Neuron (in vitro differentiated cells): ENCODE measurements around a stretch of chr1.

- PRO-cap = no peak
Observed at GRCh38 chr1:119829199-119829611, 17.9 kb upstream of the REG4 start.

DNA sequence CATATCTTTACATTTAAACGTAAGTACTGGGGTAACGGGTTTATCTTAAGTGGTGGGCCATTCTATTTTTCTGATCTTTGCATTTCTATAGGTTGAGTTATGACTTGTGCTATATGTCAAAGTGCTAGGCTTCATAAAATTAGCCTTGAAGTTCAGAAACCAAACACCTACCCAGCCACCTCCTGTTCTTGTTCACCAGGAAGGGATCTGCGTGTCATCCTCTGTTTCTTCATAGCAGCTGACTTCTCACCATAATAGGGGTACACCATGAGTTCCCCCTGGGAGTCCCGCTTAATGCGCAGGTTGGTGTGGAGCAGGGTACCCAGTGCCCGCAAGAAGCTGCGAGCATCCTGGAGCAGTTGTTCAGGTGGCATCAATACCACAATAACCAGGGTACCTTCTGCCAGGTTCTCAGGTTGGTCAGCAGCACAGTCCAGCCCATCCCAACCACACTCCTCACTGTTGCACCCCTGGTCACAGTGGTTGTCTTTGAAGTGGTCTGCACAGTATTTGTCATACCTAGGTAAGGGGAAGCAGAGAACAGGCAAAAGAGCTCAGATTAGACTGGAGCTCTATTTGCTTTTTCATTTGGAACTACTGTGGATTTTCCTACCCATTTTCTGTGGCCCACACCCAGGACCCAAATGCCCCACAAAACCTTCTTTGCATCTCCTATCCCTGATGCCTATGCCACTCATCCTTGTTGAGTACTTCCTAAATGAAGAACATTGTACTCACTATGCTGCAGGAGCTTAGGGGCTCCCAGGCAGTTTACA is 27.3 kb upstream of the ADAM30 start:
- PRO-cap = no peak

DNA sequence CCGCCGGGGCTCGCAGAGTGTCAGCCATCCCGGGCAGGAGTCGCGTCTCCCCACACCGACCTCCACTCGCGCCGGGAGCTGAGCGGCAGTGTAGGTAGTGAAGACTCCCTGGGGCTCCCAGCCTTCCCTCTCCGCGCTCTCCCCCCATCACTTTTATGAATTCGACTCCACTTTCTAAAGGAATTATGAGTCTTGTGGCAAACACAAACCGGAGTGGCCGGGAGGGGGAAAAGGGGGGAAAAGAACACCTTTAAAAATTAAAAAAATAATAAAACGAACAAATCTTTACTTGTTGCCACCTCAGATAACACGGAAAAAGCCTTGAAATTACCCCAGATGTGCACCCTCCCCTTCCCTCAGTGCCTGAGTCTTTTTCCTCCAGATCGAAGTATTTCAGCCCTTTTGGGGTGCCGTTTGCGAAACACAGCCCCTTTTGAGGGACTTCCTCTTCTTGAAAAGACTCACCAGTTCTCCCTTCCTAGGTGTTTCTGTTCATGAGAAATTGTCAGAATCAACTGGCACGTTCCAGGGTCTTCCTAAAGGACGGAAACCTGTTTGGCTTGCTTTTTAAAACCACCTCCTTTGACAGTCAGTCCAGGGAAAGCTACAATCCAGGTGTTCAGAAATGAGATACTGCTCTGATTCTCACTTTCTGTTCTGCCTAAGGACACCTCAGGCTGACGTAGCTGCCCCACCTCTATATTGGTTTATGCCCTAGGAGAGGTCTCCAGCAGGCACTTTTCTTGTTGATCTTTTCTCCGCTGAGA is 72.3 kb upstream of the NBPF8 start:
- PRO-cap = no peak

DNA sequence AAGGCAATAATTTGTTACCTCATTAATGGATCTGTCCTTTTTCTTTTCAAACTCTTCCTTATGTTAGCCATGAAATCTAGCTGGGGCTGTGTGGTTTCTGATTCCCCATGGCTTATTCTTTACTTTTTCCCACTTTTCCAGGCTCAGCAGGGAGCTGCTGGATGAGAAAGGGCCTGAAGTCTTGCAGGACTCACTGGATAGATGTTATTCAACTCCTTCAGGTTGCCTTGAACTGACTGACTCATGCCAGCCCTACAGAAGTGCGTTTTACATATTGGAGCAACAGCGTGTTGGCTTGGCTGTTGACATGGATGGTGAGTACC is 46.2 kb downstream of the NBPF8 start:
- PRO-cap = no peak

DNA sequence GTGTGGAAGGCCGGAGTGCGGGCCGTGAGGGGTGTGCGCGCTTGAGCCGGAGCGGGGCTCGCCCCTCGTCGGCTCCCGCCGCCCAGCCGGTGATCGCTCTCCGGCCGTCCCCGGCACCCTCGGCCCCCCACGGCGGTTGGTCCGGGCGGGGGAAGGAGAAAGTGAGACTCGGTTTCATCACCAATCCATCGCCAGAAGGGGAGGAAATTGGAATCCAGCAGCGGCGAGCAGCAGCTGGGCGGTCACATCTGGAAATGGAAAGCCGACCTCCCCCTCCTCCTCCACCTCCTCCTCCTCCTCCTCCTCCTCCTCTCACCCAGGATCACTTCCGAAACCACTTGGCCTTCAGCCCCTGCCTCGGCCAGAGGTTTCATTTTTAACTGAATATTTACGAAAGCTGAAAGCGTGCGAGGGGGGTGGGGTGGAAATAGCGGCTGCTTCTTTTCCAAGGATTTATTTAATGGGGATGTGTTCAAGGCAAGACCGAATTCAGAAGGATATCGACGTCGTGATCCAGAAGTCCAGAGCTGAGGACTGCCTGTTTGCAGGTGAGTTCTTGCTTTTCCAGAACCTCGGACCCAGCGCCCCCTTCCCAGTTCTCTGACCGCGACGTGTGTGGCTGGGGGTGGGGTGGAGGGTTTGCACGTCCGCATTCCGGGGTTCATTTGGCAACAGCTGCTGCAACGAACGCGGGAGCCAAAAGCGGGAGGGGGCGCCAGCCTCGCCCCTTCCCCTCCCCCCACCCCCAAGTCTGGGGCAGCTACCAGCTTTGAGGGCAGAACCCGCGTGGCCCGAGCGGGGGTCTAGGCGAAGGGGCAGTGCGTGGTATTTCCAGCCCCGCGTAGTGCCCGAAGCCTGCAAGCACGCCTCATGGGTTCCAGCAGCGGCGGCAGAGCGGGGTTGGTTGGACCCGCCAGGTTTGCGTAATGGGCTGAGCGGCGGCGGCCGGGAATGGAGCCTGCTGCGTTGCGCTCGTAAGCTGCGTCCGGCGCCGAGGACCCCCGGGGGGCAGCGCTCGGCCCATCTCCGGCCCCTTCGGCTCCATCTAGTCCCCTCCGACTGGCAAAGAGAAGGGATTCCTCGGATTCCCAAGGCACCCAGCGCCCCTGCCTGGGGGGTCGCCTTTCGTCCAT is 23.7 kb downstream of the PPIAL4A start:
- PRO-cap = no peak

- PRO-cap = no peak
Observed at GRCh38 chr1:121051213-121051920, 132.8 kb downstream of the FAM72B start.

- PRO-cap = no peak
Observed at GRCh38 chr1:121185616-121186181, 924 bp downstream of the SRGAP2C start.

DNA sequence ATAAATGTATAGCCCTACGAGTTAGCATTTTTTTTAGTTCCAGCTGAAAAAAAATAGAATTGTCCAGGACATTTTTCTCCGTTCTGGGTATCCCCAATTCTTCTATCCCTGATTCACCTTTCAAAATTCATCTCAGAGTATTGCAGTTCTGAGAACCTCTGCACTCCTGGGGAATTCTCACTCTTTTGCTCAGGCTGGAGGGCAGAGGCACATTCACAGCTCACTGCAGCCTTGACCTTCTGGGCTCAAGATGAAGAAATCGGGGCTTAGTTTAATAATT is 337.1 kb downstream of the SRGAP2C start:
- PRO-cap = no peak

DNA sequence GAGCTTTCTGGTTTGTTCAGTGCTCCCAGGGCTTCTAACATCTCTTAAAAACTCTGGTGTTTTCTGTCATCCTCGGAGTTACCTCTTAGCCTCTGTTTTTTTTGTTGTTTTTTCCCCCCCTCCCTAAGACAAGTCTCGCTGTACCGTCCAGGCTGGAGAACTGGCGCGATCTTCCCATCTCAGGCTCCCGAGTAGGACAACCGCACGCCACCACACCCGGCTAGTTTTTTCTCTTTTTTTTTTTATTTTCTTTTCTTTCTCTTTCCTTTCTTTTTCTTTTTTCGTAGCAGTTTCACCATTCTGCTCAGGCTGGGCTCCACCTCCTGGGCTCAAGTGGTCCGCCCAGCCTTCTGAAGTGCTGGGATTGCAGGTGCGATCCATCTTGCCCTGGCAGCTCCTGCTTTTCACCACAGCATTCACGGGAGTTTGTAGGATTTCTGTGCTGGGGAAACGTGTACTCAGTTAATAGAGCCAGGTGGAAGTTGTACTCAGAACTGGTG is 39.6 kb upstream of the PPIAL4E start:
- PRO-cap = no peak

DNA sequence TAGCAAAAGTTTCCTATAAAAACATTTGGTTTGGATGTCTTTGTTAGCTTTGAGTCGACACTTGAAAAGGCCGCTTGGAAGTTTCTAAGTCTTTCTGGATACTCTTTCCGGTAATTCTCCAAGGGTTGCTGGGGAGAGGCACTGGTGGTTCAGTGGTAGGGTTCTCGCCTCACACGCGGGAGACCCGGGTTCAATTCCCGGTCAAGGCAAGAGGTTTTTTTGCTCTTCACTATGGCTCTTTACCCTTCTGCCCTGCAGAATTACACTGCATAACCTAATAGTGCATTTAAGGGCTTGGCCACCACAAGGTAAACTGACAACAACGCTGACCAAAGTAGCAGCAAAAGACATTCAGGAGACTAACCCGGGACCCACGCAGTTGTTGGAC is 65.2 kb downstream of the FAM72D start:
- PRO-cap = no peak

DNA sequence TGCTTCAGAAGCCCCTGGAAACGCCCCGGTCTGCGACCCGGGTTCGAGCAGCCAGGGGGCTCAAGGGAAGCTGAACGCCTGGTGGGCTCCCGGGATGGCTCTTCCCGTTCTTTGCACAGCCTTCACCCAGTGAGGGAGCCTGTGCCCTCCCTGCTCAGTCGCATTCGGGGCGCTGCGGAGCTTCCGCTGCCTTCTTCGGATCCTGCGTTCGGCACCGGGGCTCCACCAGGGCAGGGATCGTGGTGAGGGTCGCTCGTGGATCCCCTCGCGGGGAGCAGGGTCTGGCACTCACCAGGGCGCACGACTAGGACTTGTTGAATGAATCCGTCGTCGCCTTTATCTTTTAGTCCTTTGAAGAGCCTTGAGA is 50.3 kb upstream of the NBPF20 start:
- PRO-cap = bidirectional peak, plus-strand start at position 129 of the sequence, minus-strand start outside the sequence

GRCh38 chr1:145788694-145789230 is 35.1 kb downstream of the RNF115 start:
- PRO-cap = no peak

GRCh38 chr1:145818045-145818482 is 5.8 kb downstream of the RNF115 start:
- PRO-cap = no peak

DNA sequence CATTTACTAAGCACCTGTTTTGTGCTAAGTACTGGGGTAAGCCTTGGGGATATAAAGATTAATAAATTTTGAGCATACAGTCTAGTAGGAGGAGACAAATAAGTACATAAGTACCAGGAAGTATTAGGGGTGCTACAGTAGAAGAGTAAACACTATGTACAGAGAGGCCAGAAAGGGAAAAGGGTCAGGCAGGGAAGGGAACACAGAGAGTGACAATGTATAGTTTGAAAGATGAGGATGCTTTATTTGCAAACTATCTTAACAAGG is 2.0 kb upstream of the NUDT17 start:
- PRO-cap = no peak

- PRO-cap = unidirectional peak, minus-strand start at chr1:145846135
Observed at GRCh38 chr1:145846053-145846415, 604 bp downstream of the NUDT17 start.

GRCh38 chr1:145942453-145943165 is 15.2 kb downstream of the LIX1L start:
- PRO-cap = no peak

- PRO-cap = bidirectional peak, plus-strand start at chr1:145979760, minus-strand start at chr1:145979425
Observed at GRCh38 chr1:145979223-145980072, 15.0 kb downstream of the POLR3GL start.

DNA sequence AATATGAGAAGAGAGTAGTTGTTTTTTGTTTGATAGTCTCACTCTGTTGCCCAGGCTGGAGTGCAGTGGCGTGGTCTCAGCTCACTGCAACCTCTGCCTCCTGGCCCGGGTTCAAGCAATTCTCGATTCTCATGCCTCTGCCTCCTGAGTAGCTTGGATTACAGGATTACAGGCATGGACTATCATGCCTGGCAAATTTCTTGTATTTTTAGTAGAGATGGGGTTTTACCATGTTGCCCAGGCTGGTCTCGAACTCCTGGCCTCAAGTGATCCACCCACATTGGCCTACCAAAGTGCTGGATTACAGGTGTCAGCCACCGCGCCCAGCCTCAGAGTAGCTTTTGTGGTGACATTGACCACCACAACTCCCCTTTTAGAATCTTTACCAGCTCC is 5.2 kb downstream of the HJV start:
- PRO-cap = no peak

GRCh38 chr1:147196673-147197354 is 24.5 kb upstream of the PRKAB2 start:
- PRO-cap = no peak

- PRO-cap = no peak
Observed at GRCh38 chr1:147264262-147264867, 21.9 kb downstream of the CHD1L start.